Left ventricle myocardium (tissue), 1 donor: Measurements from ENCODE around the genes DRAM1, PARPBP and NT5DC3.

- PRO-cap: no peak
These were observed 3.2 kb downstream of the GAS2L3 start for GRCh38 chr12:100576653-100577076.

GRCh38 chr12:101204859-101205378 lies 5.1 kb downstream of the SLC5A8 start:
- PRO-cap: no peak

GRCh38 chr12:101229678-101230174 lies 19.7 kb upstream of the SLC5A8 start:
- PRO-cap: no peak

DNA sequence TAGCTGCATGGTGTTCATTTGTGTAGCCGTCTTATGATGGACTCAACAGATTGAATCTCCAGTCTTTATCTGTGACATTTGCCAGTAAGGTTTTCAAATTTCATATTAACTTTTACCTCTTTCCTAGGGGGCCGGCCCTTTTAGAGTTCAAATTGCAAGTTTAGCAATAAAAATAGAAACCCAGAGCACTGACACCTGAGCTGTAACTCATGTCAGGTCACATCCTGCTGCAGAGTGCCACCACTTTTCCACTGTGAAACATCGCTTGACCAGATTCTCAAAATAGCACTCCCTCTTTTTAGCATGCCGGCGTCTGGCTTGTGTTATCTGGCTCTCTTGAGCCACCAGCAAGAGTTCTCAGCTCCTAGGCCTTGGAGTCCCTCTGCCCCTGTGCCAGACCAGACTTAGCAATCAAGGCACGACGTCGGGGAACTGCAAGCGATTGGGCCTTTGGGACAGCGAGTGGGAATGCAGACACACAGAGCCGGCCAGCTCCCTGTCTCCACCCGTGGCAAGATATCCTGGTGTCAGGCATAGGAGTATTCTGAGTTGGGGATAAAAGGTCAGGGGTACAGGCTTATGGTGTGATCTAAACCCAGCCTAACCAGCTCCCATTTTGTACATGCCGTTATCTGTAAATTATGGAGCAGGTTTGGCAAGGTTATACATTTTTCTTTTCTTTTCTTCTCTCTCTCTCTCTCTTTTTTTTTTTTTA lies 52.5 kb downstream of the SPIC start:
- PRO-cap: bidirectional peak, plus-strand start at position 441 of the sequence, minus-strand start at position 392 of the sequence

DNA sequence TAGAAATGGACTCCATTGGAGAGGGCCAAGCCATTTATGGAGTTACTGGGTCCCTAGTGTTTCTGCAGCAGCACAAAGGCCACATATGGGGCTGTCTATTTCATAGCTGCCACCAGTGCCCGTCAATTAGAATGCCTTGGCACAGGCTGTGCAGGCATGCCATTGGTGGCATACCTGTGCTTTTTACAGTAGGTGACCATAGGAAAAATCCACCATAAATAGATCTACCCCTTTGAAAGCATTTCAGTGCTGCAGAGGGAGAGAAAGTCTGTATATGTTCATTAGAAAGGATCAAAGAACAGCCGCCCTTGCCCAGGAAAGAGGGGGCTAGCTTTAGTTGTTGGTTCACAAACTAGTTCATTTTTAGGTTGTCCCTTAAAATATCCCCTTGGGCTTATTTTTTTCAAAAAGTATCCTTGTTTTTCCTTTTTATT lies 13.2 kb downstream of the MYBPC1 start:
- PRO-cap: no peak

GRCh38 chr12:101877081-101877829 lies at the start of gene DRAM1:
DRAM1 (plus strand) TSS chr12:101877580.
- PRO-cap: bidirectional peak, plus-strand start at chr12:101877325, minus-strand start at chr12:101877125; bidirectional peak, plus-strand start at chr12:101877434, minus-strand start at chr12:101877533

- PRO-cap: no peak
These were observed 14.1 kb downstream of the DRAM1 start for GRCh38 chr12:101891308-101892079.

GRCh38 chr12:102010094-102010600 lies 51.6 kb downstream of the WASHC3 start:
- PRO-cap: no peak

GRCh38 chr12:102107831-102108363 lies 12.0 kb downstream of the NUP37 start:
- PRO-cap: no peak

DNA sequence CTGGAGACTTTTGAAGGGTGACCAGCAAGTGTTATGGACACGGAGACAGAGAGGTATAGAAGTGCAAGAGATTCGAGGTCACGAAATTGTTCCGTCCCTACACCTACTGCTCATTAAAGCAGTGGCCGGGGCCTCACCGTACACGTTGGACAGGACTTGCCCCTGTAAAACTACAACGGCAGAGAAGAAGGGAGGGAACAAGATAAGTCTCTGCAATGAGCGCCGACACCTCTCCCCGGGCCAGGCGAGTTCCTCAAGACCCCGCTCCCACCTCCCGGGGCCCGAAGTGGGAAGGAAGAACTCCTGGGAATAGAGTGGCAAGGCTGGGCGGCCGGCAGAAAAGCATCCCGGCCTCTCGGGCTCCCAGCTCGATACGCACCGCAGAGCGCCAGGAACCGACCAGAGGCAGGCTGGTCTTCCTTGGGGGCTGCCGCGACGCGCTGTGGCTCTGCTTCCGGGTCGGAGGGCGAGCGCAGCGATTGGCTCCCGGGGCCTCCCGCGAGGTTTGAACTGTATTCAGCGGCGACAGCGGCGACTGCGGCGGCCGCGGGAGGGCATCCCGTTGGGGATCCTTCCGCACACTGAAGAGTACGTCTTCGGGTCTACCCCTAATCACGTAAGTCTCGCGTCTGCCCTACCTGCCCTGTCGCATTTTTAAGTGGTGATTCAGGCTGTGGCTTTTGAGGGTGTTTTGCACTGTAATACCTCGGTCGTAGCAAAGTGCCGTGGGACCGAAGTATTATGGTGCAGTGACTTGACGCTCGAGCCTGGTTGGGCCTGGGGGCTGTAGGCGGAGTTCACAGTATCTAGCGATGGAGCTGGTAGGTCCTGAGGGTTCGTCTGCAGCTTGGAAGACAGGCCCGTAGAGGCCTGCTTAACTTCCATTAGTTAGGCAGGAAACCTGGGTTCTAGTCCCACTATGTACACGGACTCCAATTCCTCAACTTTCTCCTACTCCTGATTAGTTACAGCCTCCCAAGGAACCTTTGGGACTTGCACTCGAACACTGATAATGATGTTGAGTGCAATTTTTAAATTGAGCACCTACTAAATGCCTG lies at the start of gene PARPBP:
Gene PARPBP (plus strand): TSS at position 513 of the 1,058 bp plus-strand sequence.
- PRO-cap: bidirectional peak, plus-strand start at position 534 of the sequence, minus-strand start at position 444 of the sequence

GRCh38 chr12:102454292-102454795 lies 26.0 kb downstream of the IGF1 start:
- PRO-cap: no peak

GRCh38 chr12:102463597-102464152 lies 16.7 kb downstream of the IGF1 start:
- PRO-cap: no peak

DNA sequence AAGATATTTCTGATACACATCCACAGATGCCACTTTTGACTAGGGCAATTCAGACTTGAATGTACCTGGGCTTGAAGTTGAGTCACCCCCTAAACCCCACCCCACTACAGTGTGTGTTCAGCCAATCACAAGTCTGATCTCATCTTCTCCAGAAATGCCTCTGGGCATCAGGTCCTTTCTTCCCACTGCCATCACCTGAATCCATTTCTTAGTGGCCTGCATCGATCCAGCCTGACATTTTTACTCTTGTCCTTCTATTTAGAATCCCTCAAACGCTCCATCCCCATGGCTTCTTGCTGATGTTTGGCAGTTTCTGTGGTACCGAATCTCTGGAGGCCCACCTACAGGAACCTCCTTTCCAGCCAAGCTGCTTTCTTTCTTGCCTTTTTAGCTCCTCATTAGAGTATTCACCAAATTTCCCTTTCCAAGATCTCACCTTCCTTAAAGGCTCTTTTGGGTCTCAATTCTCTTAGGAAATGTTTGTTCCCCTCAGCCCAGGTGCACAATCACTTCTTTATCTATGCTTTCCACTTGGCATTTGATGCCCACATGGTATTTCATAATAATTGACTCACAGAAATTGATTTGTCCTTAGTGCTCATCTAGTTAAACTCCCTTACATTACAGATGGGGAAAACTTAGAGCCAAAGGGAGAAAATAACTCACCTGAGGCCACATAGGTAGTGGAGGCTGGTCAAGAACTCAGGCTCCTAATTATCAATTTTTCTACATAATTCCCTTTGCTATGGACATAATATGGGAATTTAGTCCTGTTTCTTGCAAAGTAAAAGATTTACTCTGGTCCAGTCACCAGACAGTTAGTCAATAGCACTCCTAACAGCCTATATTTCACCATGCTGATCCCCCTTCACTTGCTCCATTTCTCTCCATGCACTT lies 2.1 kb downstream of the PAH start:
- PRO-cap: no peak

DNA sequence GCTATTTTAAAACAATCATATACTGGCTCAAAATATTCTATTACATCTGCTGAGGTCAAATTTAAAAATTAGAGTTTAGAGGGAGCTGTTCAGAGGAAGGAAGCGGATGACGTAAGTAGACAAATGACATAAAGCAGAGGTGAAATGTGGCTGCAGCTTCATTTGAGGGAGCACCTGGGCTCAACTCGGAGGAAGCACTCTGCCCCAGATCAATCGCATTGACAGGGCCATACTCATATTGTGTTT lies 226.7 kb downstream of the C12orf42 start:
- PRO-cap: no peak

DNA sequence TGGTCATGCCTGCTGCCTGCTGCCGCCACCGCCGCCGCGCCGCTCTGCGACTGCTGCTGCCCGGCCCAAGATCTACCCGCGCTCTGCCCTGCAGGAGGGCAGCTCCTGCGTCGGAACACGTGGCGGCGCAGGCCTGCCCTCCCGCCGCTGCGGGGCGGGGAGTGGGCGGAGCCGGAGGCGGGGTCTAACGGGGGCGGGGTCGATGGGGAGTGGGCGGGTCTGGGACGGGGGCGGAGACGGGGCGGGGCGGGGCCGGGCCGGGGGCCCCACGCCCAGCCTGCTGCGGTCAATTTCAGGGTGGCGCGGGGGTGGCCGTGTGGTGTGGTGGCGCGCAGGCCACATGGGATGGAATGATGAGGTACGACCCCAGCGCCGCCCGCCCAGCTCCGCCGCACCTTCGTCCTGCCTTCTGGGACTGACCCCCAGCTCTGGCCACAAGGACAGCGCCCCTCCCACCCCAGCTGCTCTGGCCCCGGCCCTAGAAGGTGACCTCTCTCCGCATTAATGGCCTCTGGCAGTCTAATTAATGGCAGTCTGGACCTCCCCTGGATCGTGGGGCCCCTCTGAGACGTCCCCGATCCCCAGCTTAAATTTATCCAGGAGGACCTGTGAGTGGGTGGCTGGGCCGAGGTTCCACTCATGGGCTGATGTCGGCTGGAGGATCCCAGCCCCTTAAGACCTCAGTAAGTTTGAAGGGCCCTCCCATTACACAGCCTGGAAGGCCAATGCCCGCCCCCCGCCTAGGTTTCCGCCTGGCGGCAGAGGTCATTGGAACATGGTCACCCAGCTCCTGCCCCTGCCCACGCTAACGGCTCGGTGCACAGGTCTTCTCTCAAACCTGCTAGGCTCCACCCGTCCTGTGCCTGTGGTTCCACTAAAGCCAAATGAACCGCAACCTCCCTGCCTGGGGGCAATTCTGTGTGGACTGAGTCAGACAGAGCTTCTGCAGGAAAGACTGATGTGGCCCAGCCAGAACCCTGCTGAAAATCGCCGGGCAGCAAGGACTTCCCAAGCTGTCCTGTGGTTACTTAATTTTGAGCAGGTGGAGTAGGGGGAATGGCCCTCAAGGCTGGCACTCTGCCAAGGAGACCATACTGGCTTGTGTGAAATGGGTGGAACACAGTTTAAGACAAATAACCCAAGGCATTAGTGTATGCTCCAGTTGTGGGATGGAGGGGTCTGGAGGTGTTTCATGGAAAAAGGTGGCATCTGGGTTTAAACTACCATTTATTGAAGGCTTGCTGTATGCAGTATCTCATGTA lies at the start of gene NT5DC3:
Gene NT5DC3 (minus strand): TSS at position 85 of the 1,262 bp plus-strand sequence.
- PRO-cap: bidirectional peak, plus-strand start at position 295 of the sequence, minus-strand start at position 85 of the sequence; bidirectional peak, plus-strand start at position 745 of the sequence, minus-strand start at position 649 of the sequence

- PRO-cap: no peak
These were observed 7.7 kb upstream of the NT5DC3 start for GRCh38 chr12:103848633-103849196.

GRCh38 chr12:103877892-103878477 lies 37.0 kb upstream of the NT5DC3 start:
- PRO-cap: no peak

DNA sequence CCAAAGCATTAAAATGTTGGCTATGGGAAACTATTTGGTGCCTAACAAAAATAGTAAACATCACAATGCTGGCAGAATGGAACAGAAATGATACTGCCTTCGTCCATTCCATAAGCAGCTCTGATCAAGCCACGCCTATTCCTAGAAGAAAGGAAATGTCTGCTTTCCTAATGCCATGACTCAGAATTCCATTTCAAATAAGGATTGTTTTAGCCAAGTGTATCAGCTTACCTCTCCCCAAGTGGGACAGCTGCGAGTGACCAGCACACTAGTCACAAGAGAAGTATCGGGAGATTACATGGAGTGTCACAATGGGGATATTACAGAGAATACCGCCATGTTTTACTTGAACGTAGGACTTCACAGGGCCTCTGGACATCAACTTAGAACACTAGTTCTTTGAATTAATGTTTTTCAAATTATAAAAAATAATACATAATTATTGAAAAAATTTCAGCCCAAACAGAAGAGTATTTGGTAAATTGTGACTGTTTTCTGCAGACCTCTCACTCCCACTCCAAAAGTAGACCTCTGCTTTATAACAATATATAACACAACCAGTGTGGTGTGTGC lies 38.6 kb downstream of the GLT8D2 start:
- PRO-cap: no peak

GRCh38 chr12:104458212-104458773 lies 1.5 kb downstream of the CHST11 start:
- PRO-cap: no peak

GRCh38 chr12:104494826-104495300 lies 38.1 kb downstream of the CHST11 start:
- PRO-cap: no peak